Frontal cortex (tissue), 2 donors: ENCODE results near the genes MDFI, CCND3 and CUL7.

DNA sequence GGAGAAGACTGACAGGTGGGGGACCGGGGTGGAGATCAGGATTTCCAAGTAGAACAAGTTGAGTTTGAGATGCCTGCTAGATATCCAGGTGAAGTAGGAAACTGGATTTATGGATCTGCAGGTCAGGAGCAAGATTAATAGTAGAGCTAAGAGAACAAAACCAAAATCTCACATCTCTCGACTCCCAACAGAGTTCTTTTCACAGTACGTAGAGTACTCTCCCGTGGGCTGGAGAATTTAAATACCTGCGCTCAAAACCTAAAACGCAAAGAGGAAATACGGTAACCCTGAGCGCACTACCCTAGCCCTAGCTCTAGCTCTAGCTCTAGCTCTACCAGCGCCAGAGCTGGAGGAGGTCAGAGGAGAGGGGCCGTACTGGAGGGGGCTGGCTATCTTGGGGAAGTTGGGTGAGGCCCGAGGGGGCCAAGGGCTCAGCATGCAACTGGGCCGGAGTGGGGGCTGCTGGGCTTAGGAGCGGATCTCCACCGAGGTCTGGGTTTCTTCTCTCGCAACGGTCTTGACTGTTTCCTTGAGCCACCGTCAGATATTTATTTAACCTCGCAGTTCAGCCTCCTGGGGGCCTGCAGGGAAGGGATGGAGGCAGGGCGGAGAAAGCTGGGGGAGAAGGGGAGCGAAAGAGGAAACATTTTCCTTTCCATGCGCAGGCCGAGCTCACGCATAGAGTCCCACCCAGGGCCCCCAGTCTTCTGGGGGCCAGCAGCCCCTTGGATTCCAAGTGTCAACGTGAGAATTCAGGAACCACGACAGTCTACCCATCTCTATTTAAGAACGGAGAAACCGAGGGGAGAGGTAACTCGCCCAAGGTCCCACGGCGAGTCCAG lies 91.0 kb downstream of the NCR2 start:
- RAMPAGE, long total RNA, result no peak

GRCh38 chr6:41565622-41565980 lies 19.4 kb downstream of the FOXP4 start:
- RAMPAGE, long total RNA, result no peak

DNA sequence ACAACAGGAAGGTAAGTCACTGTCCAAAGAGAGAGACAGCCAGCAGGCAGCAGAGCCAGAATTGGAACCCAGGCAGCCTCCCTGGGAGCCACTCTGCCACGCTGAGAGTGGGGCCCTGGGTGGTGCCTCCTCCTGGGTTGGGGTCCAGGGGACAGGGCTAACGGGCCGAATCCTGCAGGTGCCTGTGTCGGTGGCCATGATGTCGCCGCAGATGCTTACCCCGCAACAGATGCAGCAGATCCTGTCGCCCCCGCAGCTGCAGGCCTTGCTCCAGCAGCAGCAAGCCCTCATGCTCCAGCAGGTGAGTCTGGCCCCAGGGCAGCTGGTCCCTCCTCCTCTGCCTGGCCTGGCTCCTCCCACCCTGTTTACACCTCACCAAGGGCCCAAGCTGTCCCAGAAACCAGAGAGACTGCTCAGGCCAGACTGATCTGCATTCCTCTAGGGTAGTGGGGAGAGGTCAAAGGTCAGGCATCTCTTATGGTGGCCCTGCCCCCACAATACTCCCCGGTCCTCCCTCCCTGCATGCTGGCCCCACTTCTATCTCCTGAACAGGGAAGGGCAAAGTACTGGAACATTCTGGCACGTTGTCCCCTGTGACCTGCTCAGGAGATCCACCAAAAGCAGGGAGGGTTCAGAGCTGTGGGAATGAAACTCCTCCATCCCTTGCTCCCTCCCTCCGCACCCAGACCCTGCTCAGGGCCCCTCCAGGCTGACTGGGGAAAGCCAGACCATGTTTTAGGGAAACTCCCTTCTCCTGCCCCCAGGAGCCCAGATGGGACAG lies 38.6 kb downstream of the FOXP4 start:
- RAMPAGE, long total RNA, result no peak

GRCh38 chr6:41591220-41592025 lies 45.2 kb downstream of the FOXP4 start:
- RAMPAGE, long total RNA, result no peak

DNA sequence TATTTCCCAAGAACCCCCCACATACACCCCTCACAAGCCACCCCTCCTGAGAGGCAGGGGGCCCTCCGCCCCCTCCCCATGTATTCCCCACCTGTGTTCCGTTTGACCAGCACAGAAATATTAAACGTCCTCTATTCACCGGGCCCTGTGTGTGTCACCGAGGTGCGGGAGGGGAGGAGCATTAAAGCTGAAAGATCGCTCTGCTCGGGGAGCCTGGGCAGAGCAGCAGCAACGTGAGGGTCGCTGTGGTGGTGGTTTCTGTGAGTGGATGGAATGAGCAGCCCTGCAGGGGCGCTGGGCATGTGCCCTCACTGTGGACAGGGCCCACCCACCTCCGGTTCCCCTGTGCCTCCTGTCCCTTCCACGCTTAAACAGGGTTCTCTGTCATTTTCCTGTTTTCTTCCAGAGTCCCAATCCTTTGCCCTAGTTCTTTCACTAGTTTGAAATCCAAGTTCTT lies 37.8 kb upstream of the MDFI start:
- RAMPAGE, long total RNA, result no peak

DNA sequence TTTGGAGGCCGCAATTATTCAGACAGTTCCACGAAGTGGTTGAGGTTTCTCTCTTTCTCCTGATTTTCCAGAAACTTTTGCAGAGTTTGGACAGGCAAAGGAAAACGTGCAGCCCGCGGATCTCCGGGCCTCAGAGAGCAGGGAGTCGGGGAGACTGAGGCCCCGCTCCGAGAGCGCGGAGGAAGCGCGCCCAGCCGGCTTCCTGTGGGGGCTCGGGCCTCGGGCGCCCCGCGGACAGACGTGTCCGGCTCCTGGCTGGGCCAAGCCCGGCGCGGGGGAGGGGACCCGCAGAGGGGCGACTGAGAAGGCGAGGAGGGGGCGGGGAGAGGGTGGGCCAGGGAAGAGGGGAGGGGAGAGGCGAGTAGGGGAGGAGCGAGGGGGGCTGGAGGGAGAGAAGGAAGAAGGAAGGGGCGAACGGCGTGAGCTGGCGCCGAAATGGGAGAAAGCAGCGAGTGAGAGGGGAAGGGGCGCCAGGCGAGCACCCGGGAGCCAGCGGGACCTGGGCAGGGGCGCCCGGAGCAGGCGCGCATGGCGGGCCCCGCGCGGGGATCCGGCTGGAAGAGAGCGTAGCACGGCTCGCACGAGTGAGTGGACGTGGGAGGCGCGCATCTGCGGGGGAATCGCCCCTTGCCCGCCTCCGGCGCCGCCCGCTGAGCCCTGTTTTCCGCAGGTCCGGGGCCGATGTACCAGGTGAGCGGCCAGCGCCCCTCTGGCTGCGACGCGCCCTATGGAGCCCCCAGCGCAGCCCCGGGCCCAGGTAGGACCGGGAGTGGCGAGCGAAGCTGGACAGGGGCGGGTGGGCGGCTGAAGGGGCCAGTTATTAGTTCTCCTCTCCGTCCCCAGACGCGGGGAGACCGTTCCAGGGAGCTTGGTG lies at the start of gene MDFI:
MDFI (plus strand) TSS at position 400 of the 874 bp plus-strand sequence.
- RAMPAGE, long total RNA, result no peak

DNA sequence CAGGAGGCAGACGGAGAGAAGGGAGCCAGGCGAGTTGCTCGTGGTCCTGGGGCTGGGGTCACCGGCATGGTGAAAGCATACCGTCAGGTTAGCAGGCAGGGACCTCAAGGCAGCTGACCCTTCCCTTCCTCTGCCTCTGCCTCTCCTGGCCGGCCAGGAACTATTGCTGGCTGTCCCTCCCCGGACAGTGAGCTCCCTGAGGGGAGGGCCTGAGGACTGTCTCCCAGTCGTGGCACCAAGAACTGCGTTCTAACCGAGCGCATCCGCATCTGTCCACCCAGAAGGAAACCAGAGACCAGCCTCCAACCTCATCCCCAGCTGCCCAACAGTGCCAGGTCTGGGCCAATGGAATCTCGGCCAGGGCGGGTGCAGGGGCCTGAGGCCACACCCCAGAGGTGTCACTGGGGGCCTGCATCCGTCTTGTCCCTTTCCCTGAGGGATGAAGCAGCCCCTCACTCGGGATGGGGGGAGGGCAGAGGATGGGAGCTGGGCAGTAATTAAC lies 1.8 kb downstream of the TFEB start:
- RAMPAGE, long total RNA, result no peak

DNA sequence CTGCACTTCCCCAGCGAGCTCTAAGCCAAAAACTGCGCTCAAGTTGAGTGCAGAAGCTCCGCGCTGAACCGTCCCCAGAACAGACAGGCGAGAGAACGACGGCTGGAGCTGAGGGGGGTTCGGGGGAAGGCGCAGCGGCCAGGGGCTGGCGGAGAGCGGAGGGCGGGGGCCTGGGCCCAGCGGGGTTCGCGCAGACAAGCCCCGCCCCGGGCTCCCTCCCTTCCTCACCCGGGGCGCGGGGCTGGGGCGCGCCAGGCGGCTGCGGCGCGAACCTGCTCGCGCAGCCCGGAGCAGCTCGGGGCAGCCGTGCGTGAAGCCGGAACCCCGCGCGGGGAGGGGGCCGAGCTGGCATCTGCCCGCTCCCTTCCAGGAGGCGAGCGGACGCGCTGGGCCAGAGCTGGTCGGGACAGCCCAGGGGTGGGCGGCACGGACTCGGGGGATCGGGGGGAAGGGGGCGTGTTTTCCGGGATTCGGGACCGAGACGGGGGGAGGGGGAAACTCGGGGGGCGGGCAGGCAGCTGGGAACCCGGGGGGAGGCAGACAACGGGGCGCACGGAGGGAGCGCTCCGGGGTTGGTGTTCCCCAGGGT lies 1.2 kb downstream of the TFEB start:
- RAMPAGE, long total RNA, result no peak

DNA sequence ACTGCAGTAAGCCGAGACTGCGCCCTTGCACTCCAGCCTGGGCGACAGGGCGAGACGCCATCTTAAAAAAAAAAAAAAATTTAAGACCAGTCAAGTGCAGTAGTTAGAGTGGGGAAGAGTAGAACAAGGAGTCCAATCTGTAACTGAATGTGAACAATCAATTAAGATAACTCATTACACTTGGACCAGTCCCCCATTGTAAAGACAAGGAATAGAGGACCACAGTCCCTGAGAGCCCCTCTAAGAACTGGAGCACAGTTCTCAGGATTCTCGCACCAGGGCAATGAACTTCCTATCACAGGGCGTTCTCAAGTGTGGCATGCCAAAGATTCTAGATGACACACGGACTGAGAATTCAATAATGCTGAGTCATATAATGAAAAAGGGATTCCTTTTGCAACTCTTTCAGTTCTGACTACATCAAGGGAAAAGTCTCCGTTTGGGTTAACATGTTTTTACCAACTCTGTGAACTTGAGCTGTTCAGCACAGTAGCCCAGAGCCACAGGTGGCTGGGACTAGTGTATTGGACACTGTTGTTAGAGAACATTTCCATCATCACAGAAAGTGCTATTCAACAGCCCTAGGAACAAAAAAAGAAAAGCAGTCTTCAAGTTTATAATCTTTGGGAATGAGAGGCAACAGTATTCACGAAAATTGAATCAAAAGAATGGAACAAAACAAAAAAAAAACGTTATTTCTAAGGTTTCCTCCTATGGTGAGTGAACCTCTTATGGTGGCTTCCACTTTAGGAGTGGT lies 3.4 kb downstream of the MED20 start:
- RAMPAGE, long total RNA, result no peak

DNA sequence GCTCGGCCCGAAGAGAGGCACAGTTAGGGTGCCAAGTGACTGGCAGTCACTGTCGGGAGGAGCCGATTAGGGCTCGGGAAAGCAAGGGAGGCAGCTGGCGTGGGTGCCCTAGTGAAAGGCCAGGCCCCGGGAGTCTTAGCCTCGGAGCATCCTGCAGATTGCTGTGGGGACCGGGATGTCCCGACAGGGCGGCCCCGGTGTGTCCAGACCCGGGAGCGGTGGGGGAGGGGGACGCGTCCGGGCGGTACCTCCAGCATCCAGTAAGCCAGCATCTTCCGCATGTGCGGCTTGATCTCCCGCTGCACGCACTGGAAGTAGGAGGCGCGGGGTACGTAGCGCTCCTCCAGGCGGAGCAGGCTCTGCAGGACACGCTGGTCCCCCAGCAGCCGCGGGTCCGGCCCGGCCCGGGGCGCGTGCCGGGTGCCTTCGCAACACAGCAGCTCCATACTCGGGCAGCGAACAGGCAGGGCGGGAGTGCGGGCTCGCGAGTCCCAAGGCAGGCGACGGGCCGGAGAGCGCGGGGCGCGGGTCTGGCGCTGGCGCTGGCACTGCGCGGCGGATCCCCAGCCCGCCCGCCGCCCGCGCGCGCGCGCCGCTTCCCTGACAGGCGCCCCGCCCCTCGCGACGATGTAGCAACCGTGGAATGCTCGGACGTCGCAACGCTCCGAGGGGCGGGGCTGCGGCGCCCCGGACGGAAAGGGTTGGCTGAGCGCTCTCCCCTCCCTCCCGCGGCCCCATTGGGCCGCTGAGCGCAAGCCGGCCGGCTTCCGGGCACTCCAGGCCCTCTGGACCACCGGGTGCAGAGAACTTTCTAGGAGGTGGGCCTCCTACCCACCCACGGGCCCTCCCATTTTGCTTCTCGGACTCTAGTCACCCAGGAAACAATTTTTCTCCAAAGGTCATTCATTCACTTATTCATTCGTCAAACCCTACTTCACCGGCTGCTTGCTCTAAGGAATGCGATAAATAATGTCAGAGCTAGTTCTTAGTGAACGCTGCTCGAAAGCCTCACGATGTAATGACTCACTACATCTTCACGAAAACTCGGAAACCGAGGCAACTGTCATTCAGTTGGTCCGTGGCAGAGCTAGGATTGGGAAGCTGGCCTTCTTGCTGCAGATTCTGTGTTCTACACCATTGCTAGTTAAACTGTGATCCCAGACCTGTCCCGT lies at the start of gene CCND3:
CCND3 (minus strand) TSS at position 605 of the 1,172 bp plus-strand sequence.
- RAMPAGE, long total RNA, result no peak

- RAMPAGE, long total RNA, result no peak
Observed at GRCh38 chr6:42031290-42031721, 19.0 kb upstream of the TAF8 start.

DNA sequence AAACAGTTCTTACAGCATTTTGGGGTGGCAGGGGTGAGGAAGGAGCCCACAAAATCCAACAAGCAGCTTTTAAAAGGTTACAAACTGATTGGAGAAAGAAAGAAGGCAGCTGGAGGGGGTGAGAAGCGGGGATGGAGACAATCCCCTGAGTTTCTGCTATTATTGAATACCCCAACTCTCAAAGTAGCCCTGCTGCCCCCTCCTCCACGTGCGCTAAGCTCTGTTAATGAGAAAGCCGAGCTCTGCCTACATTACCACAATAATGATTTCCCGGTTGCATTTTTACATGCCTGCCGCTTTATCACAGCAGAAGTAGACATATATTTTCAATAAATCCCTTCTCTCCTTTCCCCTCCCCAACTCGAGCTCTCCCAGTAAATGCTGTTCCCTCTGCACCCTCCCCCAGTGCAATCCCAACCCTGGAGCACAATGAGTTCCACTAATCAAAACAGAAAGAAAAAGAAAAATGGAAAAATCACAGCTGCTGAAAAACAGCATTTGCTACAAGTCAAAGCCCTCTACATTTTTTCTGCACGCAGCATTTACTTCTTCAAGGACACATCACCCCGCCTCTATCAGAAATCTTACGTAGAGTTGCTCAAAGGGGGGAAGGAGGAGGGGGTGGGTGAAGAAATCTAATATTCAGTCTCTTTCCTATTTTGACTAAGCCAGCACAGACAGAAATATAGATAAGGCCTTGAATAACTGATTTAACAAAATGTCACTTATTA lies 10.8 kb downstream of the TRERF1 start:
- RAMPAGE, long total RNA, result no peak

DNA sequence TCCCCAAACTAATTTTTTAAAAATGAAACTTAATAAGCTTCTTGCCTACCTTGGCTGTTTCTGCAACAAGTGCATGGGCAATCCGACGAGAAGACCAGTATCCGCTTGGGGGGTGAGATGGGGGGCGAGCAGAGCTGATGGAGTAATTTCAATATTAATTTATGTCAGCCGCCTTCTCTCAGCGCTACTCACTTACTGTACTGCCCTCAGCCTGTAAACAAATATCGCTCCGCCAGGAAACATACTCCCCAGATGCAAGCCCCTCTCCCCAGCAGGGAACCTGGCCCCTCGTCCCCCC lies 649 bp downstream of the TRERF1 start:
- RAMPAGE, long total RNA, result no peak

DNA sequence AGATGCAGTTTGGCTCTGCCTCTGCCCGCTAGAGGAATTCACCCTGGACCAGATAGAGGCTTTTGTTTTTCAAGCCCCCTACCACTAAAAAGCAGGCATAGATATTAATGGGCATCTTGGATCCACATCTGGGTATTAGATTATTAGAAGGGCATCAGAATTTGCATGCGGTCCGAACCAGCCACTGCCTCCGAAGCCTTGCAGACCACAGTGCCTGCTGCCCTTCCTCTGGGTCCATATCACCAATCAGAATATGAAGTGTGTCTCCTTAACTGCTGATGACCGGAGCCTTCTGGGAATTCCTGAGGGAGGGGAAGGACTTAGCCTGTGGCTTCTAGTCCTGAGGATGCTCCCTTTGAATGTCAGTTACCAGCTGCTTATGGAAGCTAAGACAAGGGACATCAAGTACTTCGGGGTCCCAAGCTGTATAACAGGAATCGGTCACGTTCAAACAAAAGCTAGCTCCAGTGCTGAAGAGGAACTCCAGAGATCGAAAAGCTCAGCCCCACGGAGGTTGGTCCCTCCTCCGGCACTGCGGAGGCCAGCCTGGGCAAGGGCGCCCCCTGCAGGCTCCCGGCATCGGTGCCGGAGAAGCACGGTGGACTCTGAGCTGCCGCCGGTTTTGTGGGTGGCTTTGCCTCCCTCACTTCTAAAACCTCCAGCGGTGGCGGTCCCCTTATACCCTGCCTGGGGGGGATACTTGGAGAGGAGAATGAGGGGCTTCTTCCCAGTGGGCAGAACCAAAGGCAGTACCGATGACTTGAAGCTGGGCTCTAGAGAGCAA lies 16.4 kb upstream of the UBR2 start:
- RAMPAGE, long total RNA, result no peak

DNA sequence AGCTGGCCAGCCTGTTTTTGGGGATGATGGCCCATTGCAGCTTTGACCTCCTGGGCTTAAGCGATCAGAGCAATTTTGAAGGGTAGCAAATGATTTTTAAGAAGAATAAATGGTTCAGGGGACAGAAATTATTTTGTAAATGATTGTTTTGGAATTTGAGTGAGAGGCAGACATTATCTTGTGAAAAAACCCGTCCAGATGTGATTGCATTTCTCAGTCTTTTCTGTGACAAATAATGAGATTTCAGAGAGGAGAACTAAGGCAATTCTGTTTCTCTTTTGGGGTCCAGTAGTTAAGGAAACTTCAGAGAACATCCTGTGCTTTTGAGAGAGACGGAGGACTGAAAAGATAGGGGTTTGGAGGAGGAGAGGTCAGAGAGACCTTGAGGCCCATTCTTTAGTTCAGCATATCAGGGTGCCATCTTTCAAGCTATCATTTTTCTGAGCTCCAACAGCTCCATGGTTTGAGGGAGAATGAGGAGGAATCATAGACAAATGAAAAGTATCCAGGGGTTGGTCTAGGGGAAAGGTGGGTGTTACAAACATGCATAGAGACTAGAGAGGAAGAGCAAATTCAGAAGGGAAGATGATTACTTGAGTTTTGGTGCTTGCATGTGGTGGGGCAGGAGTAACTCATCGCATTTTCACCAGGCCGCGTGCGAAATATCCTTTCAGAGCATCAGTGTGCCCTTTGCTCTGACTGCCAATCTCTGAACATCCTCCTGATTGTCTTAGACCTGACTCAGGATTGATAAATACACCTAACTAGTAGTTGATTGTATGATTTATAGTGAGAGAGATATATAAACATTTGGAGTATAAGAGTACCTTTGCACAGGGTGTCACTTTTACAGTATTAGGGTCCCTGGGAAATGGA lies 7.8 kb upstream of the BICRAL start:
- RAMPAGE, long total RNA, result no peak

GRCh38 chr6:42885932-42886483 lies 4.6 kb downstream of the C6orf226 start:
- RAMPAGE, long total RNA, result no peak

DNA sequence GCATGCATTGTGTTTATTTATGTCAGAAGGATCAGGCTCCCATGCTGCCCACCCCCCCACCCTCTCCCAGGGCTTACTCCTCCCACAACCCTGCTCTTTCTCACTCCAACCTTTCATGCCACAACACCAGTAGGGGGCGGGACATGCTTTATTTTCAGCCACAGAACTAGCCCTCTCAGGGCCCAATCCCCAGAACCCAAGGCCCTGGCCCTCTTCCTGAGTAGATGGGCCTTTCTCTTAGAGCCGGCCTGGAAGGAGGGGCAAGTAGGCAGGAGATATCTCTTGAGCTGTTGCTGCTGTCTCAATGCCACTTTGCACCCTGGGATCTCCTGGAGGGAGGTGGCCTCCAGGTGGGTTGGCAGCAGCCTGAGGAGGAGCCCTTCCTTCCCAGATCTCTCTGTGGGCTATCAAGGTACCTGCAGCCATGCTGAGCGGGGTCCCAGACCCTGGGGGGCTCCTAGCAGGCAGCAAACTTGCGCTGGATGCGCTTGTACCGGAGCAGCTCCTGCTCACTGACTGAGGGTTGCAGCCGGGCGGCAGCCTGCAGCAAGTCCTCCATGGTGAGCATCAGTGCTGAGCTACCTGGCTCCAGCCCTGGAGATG lies 3.4 kb downstream of the GNMT start:
- RAMPAGE, long total RNA, result no peak

DNA sequence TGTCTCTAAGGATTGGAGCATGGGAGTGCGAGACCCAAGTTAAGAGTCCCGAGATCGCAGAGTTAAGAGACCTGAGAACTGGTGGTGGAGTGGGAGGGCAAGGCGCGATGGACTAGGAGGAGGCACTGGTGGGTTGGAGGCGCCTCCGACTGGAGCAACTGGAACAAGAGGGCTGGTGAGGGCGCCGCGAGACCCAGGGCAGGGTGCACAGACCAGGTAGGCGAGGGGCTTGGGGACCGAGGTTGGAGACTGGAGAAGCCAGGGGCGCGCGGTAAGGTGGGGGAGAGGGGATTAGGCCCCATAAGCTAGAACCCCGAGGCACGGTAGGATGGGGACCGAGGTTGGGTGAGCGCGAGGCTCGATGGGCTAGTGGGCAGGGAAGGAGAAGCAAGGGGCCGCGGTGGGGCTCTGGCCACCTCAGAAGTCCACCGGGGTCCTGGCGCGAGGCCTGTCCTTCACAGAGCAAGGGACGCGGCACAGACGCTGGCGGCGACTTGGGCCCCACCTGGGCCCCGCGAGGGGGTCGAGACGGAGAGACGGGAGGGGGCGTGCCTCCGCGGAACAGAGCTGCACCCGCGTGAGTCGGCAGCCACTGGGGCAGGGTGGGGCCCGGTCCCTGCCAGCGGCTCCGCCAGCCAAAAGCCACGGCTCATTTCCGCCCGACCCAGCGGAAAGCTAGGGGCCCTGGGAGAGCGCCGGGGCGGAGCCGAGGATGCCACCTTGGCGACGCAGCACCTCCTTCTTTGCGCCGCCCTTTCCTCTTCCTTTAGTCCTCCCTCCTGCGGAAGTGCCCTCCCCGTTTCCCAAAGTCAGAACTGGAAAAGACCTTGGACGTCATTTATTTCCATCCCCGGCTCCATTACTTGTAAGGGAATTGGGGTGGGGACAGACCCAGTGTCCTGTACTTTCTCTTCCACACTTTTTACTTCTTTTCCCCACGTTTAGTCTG lies at the start of gene CUL7:
CUL7 (minus strand) TSS at position 646 of the 949 bp plus-strand sequence.
- RAMPAGE, long total RNA, result no peak

DNA sequence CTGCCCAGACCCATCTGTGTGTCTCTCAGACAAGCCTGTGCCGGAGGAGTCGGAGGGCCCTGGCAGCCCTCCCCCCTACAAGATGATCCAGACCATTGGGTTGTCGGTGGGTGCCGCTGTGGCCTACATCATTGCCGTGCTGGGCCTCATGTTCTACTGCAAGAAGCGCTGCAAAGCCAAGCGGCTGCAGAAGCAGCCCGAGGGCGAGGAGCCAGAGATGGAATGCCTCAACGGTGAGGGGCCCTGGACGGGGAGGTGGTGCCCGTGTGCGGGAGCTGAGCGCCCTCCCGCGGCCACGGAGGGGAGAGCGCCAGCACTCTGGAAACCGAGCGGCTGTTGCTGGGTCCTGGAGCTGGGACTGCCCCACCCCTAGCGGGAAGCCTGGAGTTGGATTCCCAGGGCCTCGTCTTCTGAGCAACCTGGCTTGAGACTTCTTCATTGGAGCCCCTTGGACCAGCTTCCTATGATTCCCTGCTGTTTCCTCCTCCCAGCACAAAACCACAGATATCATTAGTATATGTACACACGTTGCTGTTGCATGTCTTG lies 27.6 kb upstream of the SRF start:
- RAMPAGE, long total RNA, result no peak

GRCh38 chr6:43179828-43180328 lies 2.1 kb upstream of the CUL9 start:
- RAMPAGE, long total RNA, result no peak